ENCODE results near the gene SLX4IP.

- RRBS = no CpG with 5 or more reads among the region's 1 CpG
Measured at GRCh38 chr20:8408002-8408520, 276.0 kb downstream of the PLCB1 start.

DNA sequence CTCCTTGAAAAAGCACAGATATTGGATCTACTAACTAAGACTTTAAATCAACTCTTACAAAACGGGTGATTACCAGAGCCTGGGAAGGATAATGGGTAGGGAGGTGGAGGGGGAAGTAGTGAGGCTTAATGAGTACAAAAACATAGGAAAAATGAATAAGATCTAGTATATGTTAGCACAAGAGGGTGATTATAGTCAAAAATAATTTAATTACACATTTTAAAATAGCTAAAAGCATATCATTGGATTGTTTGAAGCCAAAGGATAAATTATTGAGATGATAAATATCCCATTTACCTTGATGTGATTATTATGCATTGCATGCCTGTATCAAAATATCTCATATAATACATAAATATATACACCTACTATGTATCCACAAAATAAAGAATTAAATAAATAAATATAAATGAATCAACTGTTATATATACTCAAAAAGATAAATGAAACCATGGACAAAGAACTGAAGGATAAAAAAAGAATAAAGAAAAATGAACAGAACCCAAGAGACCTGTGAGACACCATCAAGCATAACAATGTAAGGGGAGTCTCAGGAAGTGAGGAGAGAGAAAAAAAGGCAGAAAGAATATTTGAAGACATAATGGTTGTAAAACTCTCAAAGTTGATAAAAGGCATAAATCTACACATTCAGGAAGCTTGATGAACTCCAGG, 426.0 kb downstream of the PLCB1 start:
- RRBS = no CpG with 5 or more reads among the region's 1 CpG

GRCh38 chr20:8667737-8668158, 401.1 kb upstream of the PLCB4 start:
- RRBS = no CpG with 5 or more reads among the region's 4 CpGs

- RRBS = no CpG with 5 or more reads among the region's 7 CpGs
Measured at GRCh38 chr20:8901359-8901832, 167.5 kb upstream of the PLCB4 start.

DNA sequence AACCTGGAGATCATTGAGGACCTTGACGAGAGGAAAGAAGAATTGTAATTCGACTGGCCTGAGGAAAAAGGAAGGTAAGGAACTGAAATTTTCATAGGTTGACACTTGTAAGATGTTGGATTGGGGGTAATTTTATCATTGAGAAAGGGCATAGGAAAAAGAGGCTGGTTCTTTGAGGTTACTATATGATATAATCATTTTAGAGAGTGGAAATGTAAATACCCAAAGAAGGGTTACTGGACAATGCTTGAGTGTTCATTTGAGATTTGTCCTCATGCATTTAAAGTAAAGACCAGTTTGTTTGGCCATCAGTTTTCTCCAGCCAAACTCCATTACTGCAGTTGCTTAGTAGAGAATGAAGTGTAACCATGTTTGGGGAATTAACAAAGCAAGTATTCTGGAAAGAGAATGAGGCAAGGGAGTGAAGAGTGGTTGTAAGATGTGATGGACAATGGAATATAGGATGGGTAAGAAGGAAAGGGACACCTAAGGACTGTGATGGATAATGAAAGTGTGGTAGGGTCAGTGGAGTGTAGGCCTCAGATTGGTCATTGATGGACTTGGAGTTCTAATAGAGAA, 165.8 kb downstream of the PLCB4 start:
- RRBS = no CpG with 5 or more reads among the region's 2 CpGs

DNA sequence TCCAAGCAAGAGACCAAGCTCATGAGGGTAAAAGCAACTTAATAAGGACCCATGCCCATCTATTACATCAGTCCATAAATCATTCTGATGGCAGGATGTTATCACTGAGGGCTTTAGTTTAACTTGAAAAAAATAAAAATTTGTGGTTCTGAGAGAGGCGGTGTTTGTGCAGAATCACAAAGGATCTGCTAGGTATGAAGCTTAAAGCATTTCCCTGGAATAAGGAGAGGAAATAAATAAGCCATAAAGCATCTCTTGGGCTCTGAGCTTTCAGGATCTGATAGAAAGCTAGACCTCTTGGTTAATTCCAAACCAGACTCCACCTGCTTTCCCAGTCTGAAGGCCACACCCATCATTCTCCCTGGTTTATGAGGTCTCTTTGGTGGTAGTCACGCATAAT, 184.5 kb upstream of the LAMP5 start:
- RRBS = no CpG with 5 or more reads among the region's 2 CpGs

DNA sequence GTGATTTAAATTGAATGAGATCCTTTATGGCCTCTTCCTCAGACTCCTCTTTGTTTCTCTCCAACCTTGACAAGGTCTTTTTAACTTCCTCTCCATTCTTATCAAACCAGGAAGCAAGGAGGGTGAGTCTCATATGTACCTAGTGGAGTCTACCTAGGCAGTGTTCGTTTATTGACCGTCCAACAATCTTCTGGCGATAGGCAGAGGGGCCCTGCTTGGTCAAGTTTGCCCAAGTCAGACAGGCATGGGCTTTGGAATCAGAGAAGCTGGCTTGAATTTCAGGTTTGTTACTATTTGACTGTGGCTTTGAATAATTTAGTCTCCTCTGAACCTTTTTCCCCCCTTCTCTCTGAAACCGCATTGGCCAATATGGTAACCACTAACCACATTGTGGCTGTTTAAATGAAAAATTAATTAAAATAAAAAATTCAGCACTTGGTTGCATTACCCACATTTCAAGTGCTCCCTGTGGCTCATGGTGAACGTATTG, 184.1 kb upstream of the LAMP5 start:
- RRBS = no CpG with 5 or more reads among the region's 5 CpGs

GRCh38 chr20:9462450-9462894, 51.9 kb upstream of the LAMP5 start:
- RRBS = no CpG with 5 or more reads among the region's 5 CpGs

DNA sequence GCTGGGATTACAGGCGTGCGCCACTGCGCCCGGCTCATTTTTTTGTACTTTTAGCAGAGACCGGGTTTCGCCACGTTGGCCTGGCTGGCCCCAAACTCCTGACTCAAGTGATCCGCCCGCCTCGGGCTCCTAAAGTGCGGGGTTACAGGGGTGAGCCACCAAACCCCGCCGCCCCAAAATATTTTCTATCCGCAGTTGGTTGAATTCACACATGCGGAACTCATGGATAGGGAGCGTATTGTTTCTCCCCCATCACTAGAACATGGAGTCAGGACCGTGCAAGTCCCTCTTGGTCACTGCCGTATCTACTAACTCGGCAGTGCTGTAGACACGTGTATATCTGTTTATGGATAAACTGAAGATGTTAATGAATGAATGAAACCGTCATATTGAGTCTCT, 889 bp downstream of the MKKS start:
- RRBS = no CpG with 5 or more reads among the region's 21 CpGs

- RRBS = no CpG with 5 or more reads among the region's 28 CpGs
Measured at GRCh38 chr20:10434913-10435662, at the start of gene SLX4IP. TSS of gene SLX4IP (plus strand) at chr20:10435305.

- RRBS = no CpG with 5 or more reads among the region's 8 CpGs
Measured at GRCh38 chr20:10511174-10511949, 76.3 kb downstream of the SLX4IP start.

DNA sequence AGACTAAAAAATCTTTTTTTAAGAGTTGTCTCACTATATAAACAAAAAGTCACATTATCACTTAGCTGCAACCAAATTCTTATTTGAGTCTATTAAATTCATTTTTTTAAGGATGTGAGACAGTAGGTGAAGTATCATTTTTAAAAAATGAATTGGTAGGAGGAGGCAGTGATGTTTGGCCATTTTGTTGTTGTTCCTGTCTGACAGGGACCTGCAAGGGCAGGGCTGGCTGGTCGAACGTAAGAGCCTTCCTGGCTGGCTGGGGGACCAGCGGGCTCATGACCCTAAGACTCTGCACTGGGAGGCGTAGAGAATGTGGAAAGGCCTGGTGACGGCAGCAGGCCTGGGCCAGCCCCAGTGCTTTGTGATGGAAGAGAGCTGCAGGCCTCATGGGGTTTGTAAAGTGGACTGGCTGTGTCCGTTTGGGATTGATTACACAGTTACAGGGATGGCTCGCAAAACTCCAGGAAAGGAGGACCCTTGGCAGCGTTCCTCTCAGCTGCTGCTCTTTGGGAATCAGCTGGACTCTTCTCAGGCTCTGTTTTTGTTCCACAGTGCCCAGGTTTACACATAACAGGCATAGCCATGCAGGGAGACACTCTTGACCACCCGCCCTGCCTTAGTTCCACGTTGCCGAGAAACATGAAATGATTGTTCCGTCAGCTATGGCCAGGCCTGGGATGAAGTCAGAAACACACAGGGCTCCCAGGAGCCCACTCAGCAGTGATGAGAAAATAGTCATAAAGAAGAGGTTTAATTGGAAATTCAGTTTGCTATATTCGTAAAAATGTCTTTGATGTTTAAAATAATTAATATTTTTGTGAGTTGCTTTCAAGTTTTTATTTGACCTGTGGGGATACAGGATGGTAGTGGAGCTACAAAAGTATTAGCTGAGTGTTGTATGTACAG, 88.9 kb downstream of the SLX4IP start:
- RRBS = no CpG with 5 or more reads among the region's 13 CpGs

- RRBS = no CpG with 5 or more reads among the region's 16 CpGs
Measured at GRCh38 chr20:10634379-10635213, 39.2 kb downstream of the JAG1 start.

DNA sequence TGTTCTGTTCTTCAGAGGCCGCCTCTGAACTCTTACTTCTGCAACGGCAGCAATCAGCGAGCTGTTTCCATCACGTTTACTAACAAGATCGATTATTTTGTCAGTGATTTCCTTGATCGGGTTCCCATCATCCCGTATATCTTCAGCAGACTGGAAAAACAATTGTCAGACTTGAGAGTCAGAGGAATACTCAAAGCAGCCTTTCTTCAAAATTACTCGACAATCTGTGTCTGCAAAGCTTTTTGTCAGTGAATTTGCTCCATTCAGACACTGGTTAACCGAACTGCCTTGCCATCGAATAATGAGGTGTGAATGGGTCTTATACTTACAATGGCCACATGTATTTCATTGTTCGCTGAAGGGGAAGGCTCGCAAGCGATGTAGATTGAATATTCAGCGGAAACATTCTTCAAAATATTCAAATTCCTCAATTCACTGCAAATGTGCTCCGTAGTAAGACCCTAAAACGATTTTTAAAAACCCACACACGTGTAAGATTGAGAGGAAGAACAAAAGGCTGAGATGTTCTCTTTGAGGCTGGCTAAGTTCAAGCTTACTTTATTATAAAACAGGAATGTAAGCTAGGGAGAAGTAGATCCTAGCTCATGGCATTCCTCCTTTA, 32.9 kb downstream of the JAG1 start:
- RRBS = no CpG with 5 or more reads among the region's 17 CpGs

DNA sequence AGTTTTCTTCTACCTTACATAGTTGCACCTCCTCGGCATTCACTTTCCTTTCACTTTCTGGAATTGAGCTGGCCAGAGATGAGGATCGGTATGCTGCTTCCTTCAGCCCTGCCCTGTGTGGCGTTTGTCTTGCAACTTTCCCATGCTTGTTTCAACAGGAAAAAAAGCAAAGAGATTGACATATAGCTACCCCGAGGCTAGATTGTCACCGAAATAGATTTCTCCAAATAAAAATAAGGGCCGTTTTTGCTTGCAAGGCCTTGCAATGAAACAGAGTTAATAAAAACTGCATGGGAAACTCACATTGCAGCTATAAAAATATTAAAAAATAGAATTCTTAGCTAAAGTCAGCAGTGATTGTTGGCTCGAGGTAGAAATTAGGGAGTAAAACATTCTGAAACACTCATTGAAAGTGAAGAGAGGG, 65.9 kb upstream of the JAG1 start:
- RRBS = no CpG with 5 or more reads among the region's 7 CpGs

GRCh38 chr20:11196203-11196705, 522.5 kb upstream of the JAG1 start:
- RRBS = no CpG with 5 or more reads among the region's 4 CpGs

- RRBS = no CpG with 5 or more reads among the region's 16 CpGs
Measured at GRCh38 chr20:11777453-11778350, 140.0 kb upstream of the BTBD3 start.

GRCh38 chr20:12045275-12045726, 127.6 kb downstream of the BTBD3 start:
- RRBS = no CpG with 5 or more reads among the region's 4 CpGs

DNA sequence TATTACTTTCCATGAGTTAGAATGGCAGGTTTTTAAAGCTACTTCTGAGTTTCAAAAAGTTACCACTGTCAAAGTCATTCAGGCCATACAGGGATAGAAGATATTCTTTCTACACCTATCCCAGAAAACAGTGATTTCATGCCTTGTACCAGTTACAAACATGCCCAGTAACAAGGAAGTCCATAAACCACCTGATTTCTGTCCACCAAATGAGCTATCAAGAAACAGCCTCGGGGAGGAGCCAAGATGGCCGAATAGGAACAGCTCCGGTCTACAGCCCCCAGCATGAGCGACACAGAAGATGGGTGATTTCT, 426.5 kb upstream of the SPTLC3 start:
- RRBS = no CpG with 5 or more reads among the region's 4 CpGs

Measured in AG09319 (cell line).